Temporal lobe (tissue), 2 donors: ENCODE data around the genes INHBC, DCTN2, LRIG3 and SLC16A7.

DNA sequence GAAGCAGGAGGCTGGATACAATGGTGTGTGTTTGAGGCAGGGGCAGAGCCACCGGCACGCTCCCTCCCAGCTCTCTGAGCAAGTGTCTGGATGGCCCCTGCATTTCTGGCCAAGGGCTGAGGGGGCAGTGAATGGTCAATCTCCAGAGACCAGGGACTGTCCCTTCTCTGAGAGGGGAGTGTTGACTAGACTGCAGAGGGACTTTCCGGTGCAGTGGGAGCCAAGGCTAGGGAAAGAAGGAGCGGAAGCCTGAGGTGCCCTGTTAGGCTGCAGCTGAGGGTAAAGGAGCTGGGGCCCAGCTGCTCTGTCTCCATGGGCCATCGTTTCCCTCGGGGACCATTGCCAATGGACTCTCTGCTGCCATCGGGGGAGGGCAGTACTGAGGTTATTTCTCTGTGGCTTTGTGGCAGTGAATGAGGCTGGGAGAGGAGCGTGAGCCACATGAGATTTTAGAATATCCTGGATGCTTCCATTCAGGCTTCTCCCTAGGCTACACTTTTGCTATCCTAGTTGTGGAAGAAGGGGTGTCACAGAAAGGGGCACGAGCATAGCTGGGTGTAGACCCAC is 17.4 kb downstream of the LRP1 start:
- RAMPAGE, long total RNA = no peak

GRCh38 chr12:57151556-57152485 is 23.5 kb downstream of the LRP1 start:
- RAMPAGE, long total RNA = no peak

GRCh38 chr12:57201378-57202115 is 15.0 kb upstream of the NXPH4 start:
- RAMPAGE, long total RNA = no peak

DNA sequence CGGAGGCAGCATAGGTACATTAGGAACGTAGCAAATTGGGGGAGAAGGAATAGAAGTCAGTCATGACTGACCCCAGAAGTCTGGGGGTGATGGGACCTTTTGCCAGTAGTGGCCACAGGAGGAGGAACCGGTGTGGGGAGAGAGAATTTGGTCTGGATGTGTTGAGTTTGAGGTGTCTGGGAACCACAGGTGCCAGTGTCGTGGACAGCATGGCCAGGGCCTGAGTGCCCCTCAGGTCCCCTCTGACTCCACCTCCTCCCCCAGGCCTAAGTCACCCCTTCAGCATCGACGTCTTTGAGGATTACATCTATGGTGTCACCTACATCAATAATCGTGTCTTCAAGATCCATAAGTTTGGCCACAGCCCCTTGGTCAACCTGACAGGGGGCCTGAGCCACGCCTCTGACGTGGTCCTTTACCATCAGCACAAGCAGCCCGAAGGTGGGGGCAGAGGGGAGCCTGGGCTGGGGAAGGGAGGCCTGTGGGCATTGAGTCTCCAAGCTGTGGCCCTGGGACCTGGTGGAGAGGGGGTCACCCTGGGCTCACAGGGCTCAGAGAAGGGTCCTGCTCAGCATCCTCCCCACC is 7.1 kb upstream of the NXPH4 start:
- RAMPAGE, long total RNA = no peak

DNA sequence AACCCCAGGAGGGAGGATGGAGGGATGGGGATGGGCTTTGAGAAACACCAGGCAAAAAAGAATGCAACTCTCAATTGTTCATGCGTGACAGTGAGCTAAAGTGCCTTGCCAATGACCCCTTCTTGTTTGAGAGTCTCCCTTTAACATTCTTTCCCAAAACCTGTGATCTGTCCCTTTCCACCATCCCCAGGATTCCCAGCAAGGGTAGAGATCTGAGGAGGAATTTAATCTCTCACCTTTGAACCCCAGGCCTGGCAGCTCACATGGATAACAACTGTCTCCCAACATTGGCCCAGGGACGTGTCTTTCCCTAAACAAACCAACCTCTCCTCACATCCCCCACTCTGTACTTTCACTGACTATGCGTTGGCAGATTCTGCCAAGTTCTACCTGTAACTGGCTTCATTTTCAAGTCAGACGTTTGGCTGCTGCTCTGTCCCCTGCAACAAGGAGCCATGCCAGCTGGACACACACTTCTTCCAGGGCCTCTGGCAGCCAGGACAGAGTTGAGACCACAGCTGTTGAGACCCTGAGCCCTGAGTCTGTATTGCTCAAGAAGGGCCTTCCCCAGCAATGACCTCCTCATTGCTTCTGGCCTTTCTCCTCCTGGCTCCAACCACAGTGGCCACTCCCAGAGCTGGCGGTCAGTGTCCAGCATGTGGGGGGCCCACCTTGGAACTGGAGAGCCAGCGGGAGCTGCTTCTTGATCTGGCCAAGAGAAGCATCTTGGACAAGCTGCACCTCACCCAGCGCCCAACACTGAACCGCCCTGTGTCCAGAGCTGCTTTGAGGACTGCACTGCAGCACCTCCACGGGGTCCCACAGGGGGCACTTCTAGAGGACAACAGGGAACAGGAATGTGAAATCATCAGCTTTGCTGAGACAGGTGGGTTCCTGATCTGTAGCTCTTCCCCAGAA is at the start of gene INHBC:
Gene INHBC (plus strand): TSS at position 471 of the 918 bp plus-strand sequence.
- RAMPAGE, long total RNA = no peak

DNA sequence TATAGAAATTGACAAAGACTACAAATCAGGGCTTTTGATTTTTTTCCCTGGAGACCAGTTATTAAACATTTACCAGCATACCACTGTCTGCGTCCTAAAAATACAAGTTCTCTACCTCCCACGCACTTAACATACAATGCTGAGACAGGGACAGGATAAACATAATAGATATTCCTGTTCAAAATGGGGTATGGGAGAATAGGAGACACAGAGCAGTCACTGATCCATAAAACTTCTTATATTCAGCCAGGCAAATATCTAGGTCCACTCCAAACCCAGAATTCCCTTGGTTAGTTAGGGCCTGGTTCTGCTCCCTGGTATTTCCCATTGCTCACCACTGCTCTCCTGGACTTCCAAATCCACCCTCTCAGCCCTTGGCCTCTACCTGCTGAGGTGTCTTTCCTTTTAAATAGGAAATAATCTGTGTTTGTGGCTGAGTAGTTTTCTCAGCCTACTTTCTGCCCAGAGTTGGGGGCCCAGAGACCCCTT is 4.5 kb downstream of the INHBC start:
- RAMPAGE, long total RNA = no peak

DNA sequence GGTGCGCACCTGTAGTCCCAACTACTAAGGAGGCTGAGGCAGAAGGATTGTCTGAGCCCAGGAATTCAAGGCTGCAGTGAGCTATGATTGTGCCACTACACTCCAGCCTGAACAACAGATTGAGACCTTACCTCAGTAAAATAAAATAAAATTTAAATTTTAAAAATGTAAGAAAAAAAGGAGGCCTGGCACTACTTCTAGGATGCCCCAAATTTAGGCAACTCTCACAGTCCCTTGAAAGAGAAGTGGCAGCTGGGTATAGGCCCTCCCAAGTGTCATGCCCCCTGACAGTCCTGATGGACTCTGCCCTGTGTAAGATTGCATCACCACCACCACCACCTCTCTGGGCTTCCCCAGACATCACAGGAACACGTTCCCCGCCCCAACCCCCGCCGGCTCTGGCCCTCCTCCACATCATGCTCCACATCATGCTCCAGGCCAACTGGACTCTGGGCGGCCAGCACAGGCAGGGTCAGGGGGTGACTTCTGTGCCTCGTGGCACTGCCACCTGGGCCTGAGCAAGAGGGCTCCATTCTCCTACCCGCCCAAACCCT is 747 bp upstream of the INHBE start:
- RAMPAGE, long total RNA = no peak

DNA sequence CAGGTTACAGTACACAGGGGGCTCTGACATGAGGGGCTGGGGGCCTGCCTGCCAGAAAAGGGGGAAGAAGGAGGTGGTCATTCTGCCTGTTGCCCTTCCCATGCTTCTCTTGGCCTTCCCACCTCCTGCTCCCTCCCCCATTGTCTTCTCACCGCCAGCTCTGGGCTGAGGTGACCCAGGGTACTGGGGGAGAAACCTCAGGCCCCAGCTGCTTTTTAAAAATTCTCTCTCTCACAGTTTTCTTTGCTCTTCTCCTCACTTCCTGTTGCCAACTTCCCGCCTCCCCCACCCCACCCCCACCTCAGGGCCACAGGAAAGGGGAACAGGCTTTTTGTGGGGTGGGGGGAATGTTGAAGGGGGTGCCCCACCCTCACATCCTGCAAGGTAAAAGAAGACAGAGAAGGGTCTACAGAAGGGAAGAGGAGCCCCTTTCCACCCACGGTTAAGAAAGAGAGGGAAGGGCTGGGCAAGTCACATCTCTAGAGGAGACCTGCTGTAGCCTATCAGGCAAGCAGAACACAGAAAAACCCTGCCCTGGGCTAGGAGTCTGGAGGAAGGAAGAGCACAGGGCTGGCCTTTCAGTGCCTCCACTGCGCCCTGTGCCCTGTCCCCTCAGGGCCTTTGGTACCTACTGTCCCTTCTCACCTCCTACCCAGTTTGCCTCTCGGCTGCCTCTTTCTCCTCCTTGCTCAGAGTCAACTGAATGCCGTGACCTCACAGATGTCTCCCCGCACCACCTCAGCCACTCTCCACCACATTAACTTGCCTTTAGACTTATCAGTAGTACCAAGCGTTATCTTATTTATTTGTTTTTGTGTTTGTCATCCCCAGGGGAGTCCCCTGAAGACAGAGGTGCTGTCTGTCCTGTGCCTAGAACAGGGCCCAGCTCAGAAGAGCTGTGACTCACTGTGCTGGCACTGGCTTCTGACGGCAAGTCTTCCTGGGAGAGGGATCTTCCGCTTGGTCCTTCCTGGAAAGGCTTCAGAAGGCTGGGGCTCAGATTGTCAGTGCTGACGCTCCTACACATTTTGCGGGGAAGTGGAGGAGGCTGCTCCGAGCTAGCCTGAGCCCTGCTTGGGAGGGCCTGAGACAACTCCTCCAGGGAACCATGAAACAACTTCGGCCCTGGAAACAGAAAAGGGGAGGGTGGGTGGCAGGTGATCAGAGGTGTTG is 1.6 kb downstream of the ARHGAP9 start:
- RAMPAGE, long total RNA = no peak

GRCh38 chr12:57519770-57520355 is 451 bp downstream of the DDIT3 start:
- RAMPAGE, long total RNA = no peak

DNA sequence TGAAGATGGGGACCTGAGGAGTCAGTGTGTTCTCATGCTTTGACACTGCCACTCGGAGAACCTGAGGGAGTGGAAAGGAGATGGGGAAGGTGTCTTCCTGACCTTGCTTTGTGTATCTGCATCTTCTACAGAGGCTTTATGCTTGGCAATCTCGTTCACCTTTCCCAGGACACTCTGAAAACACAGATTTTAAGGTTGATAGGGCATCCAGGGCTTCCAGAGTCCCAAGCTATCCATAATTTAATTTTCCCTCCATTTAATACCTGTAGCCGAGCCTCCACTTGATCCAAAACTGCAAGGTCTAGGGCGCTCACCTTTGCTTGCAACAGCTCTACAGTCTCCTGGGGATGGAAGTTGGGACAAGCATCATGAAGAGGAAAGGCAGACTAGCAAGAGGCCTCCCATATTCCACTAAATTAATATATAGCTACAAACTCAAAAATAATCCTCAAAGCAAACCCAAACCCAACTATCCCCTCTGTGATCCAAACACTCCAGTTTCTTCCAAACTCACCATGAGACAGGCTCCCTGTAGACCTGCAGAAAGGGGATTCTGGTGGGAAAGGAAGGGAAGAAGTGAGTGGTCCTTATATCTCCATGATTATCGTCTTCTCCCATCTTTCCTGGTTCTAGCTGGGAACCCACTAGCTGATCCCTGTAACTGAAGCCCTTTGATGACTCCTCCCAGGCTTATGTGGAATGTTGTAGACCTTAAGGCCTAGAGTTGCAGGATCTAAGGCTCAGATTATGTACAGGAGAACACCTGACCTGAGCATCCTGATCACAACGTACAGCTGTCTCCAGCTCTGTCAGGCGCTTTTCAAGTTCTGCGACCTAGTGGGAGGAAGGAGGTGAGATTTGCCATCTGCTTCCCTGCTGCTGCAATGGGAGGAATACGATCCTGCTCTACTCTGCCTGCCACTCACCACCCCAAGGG is 10.1 kb downstream of the MBD6 start:
- RAMPAGE, long total RNA = no peak

- RAMPAGE, long total RNA = start-site peak on the minus strand at chr12:57547128-57547175, 269 and 588 reads in 2 replicates
Measured at GRCh38 chr12:57547011-57547644, at the start of gene DCTN2. TSS of gene DCTN2 (minus strand) at chr12:57547192.

DNA sequence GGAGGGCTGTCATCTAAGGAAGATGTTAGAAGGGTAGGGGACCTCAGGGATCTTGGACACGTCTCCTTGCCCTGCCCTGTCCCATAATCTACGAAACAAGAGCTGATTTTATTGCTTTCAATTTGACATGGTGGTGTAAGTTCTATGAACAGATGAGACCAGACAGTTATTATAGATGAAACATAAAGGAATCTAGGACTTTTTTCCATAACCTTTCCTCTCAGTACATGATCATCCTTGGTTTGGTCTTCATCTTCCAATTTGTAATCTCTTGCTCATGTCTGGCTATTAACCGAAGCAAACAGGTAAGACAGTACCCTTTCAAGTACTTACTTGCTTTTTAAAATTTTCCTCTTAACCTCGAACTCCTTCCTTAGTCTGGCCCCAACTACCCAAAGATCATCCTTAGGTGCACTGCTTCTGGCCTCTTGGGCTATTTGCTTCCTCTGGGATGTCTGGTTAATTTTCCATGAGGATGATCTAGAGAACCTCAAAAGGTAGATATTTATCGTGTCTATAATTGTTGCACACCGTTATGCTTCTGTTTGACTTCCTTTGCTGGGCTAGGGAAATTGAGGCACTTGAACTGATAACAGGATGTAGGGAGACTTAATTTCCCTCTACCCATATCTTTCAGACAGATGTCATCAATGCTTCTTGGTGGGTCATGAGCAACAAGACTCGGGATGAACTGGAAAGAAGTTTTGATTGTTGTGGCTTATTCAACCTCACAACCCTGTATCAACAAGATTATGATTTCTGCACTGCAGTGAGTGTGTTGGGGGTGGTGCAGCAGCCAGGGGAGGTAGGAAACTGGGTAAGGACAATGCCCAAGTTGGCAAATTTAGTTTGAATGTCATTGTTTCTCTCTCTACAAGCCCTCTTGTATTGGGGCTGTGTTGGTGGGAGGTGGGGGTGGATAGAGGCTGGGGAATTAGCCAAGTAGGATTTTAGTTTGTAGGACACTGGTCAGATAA is 1.4 kb downstream of the TSPAN31 start:
- RAMPAGE, long total RNA = no peak

- RAMPAGE, long total RNA = no peak
Measured at GRCh38 chr12:57822470-57823030, 4.0 kb upstream of the AVIL start.

- RAMPAGE, long total RNA = no peak
Measured at GRCh38 chr12:57824256-57824761, 5.8 kb upstream of the AVIL start.

DNA sequence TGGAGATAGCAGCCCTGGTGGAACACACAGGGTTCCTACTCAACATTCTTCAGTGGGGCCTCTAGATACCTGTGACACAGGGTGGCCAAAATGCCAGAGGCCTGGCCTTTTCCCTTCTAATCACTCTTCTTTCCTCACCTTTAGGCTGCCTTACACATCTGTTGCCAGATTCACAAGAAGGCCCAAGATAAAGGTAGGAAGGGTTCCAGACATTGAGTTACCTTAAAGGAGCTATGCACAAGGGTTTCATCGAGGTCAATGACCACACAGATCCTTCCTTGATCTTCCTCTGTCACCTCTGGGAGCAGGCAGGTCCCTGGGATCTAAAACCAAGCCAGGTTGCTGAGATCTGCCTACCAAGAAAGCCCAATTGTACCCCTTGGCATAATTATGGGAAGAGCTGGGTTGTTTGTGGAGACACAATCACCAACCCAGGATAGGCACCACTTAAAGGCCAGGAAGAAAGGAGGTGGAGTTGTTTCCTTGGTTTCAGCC is 8.3 kb upstream of the AVIL start:
- RAMPAGE, long total RNA = no peak

- RAMPAGE, long total RNA = no peak
Measured at GRCh38 chr12:57842421-57843066, 4.0 kb downstream of the CTDSP2 start.

DNA sequence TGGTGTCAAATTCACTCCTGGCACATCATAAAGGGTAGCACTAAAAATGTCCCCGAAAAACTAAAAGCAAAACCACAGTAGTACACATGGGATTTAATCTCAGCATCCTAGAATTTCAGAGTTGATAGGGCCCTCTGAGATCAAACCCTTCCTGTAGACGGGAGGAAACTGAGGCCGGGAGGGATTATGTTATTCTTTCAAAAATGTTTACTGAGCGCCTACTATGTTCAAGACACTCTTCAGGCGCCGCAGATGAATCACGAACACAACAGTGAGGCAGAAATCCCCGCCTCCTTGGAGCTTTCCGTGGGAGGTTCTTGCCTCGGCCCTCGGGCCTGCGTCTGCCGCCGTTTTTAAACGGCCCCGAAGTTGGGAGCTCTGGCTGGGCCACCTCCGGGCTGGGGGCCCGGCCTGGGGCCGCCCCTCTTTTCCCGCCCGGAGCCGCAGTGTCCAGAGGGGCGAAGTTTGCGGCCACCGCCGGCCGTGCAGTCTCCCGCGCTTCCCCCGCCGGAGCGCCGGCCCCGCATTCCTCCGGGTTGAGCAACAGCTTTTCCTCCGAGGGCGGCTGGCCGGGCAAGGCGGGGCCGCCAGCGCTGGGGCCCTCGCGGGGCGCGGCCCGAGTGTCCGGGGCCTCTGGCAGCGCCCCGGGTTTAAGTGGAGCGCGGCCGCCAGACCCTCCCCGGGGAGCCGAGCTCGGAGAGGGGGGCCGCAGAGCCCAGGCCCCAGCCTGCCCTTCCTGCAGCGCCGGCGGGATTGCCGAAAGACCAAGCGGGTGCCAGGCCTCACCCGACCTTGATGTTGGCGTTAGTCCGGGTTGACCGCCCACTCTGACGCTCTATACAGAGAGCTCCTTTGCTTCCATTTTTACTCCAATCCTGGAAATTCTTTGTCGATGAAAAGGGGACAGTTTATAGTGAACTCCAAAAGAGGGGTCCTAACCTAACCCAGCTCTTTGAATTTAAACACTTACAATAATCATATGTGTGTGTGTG is 18.6 kb upstream of the CTDSP2 start:
- RAMPAGE, long total RNA = no peak

DNA sequence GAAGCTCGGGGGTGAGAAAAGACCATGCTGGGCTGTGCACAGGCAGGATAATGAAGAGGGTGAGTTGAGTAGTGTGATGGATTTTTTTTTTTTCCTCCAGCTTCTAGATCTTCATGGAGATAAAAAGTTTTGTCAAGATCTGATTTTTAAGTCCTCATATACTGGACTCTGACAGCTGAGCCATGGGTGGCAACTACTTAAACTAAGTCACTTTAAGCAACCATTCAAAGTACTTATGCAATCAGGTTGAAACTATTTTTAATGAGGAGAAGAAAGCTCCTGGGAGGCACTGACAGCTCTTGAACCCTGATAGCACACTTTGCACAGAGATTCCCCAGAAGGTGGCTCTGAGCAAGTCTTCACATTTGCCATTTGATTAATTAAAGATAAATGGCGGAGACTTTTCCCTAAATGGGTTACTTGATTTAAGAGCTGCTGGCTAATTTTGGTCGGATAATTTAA is 329.0 kb downstream of the LRIG3 start:
- RAMPAGE, long total RNA = no peak

DNA sequence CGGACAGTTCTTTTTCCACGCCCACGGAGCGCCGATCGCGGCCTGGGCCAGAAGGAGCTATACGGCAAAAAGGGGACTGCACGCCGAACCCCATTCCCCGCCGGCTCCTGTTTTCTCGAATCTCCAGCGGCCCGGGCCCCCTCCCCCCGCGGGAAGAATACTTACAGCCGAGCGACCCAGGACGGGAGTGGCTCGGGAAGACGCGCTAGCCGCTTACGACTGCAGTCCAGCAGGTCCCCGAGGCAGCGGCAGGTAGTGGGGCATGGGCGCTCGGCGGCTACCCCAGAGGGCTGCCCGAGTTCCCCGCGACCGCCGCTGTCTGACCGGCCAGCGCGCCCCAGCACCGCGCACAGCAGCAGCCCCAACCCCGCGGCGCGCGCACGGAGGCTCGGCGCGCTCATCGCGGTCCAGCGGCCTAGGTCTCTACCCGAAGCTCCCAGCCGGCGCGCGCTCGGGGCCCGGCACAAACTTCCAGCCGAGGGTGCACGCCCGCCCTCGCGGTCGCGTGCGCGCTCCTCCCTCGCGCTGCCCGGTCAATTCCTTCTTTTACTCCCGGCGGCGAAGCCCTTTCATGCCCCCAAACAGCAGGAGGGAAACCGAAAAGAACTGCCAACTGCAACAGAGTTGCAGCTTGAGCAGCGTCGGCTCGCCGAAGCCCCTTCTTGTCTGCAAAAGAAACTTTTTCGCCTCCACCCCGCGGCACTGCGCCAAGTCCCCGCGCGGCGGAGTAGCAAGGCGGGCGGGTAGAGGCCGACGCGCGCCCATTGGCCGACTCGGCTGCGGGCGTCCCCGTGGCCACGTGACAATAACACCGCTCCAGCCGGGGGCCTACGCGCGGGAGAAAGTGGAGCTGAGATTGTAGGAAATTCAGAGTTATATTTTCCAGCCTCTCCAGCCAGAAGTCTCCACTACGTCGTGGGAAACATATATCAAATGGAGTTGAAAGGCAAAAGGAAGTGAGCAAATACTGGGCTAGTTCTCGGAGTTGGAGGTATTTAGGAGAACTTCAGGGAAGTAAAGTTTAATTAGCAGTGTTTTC is at the start of gene LRIG3:
Gene LRIG3 (minus strand): TSS at position 670 of the 1,039 bp plus-strand sequence.
- RAMPAGE, long total RNA = no peak

DNA sequence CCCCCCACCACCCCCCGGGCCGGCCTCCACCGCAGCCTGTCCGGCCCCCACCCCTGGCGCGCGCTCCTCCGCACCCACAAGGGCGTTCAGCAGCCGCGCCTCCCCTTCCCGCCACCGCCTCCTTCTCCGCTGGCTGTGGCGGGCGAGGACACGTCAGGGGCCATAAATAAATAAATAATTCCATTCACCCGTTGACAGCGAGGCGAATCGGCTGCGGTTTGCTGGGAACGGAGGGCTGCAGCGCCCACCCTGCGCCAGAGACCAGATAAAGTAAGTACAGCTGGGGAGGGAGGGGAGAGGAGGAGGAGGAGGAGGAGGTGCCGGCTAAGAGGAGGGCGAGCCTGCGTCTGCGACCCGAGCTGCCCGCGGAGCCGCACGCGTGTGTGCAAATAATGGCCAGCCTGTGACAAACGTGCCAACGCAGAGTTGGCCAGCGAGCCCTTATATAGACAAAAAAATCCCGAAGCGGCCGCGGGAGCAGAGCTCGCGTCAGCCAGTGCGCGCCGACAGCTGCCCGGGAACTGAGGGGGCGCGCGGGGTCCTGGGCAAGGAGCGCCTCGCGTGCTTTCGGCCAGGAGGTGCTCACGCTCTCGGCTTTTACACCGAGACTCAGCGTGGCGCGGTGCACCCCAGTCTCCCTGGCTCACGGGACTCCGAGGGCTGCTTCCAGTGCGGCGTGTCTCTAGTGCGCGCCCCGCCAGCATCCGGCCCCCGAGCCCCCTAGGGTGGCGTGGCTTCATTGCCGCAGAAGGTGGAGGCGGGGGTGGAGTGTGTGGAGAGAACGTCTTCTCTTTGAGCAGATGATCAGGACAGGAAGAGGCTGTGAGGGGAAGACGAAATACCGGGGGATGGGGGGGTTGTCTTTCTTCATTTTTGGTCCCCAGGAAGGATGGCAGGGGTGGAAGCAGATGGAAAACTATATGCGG is at the start of gene SLC16A7:
Gene SLC16A7 (plus strand): TSS at position 63 of the 926 bp plus-strand sequence.
- RAMPAGE, long total RNA = start-site peak on the plus strand centred at position 219 of the sequence, 57 bp wide, 67 and 9 reads in 2 replicates